Islet of Langerhans (tissue), 1 donor: ENCODE measurements around the gene PTK7.

- RRBS: no CpG with 5 or more reads among the region's 5 CpGs
Measured at GRCh38 chr6:42804723-42805135, 22.9 kb downstream of the BICRAL start.

GRCh38 chr6:42938575-42939138 is 9.4 kb downstream of the CNPY3 start:
- RRBS: no CpG with 5 or more reads among the region's 9 CpGs

- RRBS: 90% methylated on average over 3 of the region's 11 CpGs
Measured at GRCh38 chr6:42966225-42966962, 5.8 kb downstream of the GNMT start.

DNA sequence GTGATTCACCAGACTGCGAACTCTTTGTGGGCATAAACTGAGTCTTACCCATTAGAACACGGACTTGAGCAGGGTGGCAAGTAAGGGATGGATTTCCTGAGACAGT is 733 bp upstream of the PPP2R5D start:
- RRBS: no CpG with 5 or more reads among the region's 2 CpGs

DNA sequence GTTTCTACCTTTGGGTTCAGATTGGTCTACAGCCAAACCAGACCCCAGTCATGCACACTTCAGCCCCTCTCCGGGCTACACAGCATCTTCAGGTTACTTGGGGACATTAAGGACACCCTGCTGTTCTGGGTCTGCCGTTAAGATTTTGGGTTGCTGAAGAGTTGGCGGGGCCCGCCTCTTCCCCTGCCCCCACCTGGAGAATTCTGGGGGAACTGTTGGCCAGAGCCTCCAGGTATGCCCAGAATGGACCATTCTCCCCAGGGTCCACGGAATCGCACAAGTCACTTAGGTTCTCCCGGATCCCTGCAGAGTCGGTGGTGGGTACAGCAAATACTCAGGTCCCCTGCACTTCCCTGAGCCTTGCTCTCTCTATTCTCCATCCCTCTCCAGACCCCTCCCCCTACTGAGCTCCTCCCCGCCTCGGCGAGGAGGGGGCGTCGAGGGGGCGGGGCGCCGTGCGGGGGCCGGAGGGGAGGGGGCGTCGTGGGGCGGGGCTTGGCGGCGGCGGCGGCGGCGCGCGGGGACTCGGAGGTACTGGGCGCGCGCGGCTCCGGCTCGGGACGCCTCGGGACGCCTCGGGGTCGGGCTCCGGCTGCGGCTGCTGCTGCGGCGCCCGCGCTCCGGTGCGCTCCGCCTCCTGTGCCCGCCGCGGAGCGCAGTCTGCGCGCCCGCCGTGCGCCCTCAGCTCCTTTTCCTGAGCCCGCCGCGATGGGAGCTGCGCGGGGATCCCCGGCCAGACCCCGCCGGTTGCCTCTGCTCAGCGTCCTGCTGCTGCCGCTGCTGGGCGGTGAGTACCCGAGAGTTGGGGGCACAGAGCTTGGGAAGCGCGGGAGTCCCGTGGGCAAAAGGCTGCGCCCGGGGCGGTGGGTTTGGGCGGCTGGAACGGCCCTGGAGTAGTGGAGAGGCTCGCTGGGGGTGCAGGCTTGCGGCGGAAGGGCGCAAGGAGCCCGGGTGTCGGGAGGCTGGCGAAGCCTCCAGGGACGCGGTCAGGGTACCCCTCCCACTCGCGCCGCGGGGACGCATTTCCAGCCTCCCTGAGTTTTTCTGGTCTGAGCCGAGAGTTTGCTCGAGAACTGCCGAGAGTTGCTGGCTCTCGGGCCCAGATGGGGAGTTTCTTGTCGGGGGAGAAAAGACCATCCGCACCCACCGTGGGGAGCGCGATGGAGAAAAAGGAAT is at the start of gene PTK7:
TSS of gene PTK7 (plus strand) at position 534 of the 1,176 bp plus-strand sequence.
- RRBS: 2% methylated on average over 33 of the region's 102 CpGs

- RRBS: no CpG with 5 or more reads among the region's 11 CpGs
Measured at GRCh38 chr6:43090024-43091053, 14.2 kb downstream of the PTK7 start.

DNA sequence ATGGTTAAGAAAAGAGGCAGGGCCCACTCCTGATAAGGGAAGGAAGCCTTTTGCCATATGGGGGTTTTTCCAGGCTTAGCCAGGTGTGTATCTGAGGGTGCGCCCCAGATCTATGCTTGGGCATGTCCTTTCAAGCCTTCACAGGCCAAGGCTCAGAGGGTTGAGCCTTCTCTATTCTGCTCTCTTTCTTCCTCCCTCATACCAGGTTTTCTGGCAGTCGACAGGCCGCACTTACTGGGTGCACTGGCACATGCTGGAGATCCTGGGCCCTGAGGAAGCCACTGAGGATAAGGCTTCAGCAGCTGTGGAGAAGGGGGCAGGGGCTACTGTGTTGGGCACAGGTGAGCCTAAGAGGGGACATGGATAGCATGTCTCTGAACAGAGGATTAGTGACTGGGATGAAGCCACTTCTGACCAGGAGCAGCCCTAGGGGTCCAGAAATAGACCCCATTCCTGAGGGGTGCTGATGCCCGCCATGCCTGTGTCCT is 4.8 kb downstream of the CUL9 start:
- RRBS: no CpG with 5 or more reads among the region's 4 CpGs

DNA sequence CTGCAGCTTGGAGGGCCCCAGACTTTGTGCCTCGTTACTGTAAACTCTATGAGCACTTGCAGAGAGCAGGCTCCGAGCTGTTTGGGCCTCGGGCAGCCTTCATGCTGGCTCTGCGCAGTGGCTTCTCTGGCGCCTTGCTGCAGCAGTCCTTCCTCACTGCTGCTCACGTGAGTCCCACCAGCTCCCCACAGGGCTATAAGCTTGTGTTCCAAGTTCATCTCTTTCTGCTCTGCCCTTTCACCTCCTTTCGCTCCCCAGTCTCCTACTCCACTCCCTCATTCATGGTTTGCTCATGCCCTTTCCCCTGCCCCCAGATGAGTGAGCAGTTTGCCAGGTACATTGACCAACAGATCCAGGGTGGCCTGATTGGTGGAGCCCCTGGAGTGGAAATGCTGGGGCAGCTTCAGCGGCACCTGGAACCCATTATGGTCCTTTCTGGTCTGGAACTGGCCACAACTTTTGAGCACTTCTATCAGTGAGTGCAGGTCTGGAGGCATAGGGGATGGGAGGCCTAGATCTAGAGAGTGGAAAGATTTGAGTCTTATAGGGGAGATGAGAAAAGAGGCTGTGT is 23.0 kb downstream of the CUL9 start:
- RRBS: no CpG with 5 or more reads among the region's 8 CpGs

DNA sequence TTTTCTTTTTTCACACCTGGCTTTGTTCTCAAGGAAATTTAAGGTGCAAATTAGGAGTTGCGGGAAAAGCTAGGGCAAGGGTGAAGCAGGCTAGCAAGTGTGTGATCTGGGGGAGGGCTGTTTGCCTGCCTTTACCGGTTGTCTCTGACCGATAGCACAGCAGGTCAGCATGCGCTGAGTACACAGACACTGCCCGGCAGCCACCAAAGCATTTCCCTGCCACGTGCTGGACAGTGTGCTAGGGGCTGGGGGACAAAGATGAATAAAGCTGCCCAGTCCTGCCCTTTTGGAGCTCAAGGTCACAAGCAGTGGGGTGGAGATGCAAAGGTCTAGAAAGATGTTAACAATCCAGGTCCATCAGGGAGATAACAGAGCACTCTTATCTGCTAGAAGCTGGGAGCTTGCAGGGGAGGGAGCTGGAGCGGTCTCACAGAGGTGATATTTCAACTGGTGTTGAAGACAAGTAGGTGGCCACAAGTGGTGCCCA is 24.4 kb downstream of the TTBK1 start:
- RRBS: 25% methylated on average over 4 of the region's 7 CpGs

- RRBS: no CpG with 5 or more reads among the region's 8 CpGs
Measured at GRCh38 chr6:43273952-43274475, 24.0 kb upstream of the SLC22A7 start.

GRCh38 chr6:43290913-43291480 is 7.1 kb upstream of the SLC22A7 start:
- RRBS: no CpG with 5 or more reads among the region's 6 CpGs

DNA sequence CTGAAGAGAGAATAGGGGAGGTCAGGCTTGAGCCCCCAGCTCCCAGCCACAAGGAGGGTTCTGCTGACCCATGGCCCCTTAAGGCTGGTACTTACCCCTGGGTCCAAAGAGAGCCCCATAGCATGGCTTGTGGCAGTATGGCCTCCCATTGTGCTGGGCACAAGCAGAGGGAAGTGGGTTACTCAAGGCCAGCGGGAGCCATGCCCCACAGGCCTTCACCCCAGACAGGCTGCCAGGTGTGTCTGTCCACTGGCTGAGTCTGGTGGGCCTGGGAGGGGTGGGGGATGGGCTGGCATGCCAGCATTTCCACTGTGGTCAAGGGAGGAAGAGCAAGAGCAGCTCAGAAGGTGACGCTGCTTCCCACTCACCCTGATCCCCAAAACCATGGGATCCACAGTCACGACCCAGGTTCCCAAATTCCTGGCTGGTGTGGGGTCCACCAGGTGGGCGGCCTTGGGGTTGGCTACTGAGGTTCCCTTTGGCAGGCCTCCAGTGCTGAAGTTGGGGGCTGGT is 826 bp downstream of the CRIP3 start:
- RRBS: no CpG with 5 or more reads among the region's 4 CpGs

- RRBS: no CpG with 5 or more reads among the region's 8 CpGs
Measured at GRCh38 chr6:43354487-43354941, 14.9 kb downstream of the ZNF318 start.

GRCh38 chr6:43434259-43435063 is 7.1 kb downstream of the ABCC10 start:
- RRBS: 97% methylated on average over 2 of the region's 12 CpGs

DNA sequence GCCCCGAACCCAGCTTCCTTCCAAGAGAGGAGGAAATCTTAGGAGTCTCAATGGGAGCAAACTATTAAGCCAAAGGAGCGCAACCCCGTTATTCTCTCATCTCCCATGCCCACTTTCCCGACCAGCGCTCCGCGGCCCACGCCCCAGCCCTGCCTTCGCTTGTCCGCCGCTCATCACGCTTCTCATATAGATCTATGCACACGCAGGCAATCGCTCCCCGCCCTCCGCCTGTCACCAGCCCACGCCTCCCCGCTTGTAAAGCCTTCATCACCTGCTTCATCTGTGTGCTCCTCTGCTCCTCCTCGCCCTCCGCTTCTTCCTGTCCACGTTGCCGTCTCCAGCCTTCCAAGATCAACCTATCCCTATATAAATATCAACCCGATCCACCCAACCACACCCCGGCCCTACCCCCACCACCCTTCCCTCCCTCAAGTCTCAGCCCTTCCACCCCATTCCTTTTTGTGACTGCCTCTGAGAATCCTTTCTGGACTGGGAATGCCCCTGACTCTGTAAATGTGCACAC is 429 bp upstream of the DLK2 start:
- RRBS: no CpG with 5 or more reads among the region's 24 CpGs

GRCh38 chr6:43504514-43505636 is 5.3 kb downstream of the LRRC73 start:
- RRBS: 91% methylated on average over 4 of the region's 29 CpGs

DNA sequence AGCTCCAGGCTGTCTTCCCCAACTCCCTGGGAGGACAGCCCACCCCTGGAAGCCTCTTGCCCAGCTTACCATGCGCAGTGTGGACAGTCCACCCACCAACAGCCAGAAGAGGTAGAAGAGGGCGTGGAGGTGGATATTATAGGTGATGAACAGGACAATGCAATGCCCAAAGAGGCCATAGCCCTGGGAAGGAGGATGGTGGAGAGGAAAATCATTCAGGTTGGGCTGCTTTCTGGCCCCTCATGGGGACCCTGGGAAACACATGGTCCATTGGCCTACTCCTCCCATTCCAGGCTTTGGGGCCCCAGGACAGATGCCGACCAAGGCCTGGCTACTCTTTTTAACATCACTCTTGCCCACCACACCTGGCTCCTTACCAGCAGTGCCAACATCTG is 2.5 kb upstream of the LRRC73 start:
- RRBS: no CpG with 5 or more reads among the region's 3 CpGs

GRCh38 chr6:43570712-43571452 is 5.0 kb downstream of the XPO5 start:
- RRBS: no CpG with 5 or more reads among the region's 5 CpGs

GRCh38 chr6:43629322-43629844 is 319 bp upstream of the GTPBP2 start:
- RRBS: no CpG with 5 or more reads among the region's 40 CpGs

- RRBS: no CpG with 5 or more reads among the region's 11 CpGs
Measured at GRCh38 chr6:43769572-43769797, 526 bp upstream of the VEGFA start.